Brain (tissue), 1 donor: ENCODE measurements around a stretch of chr1.

DNA sequence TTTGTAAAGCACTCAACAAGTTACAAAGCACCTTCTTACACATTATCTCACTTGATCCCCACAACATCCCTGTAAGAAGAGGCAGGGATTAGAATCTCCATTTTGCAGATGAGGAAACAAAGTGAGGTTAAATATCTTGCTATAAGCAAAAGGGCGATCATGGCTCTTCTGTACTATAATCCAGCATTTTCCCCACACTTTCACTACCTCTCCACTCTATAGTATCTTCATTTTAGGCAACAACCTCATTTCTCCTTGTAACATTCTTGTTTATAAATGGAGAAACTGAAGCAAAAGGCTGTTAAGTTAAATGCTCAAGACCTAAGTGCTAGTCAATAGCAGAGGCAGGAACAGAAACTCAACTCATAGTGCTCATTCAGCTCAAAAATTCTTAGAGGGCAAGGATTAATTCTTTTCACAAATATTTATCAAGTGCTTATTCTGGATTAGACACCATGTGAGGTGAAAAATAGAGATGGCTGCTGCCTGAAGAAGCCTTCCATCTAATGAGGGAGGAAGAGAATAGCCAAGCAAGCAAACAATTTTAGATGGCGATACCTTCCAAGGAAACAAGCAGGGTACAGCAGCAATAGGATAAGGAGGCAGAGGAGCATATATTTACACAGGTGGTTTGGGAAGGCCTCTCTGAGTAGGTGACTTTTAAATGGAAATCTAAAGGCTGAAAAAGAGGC is 3.6 kb downstream of the ERRFI1 start:
- RRBS, result no CpG with 5 or more reads among the region's 2 CpGs

DNA sequence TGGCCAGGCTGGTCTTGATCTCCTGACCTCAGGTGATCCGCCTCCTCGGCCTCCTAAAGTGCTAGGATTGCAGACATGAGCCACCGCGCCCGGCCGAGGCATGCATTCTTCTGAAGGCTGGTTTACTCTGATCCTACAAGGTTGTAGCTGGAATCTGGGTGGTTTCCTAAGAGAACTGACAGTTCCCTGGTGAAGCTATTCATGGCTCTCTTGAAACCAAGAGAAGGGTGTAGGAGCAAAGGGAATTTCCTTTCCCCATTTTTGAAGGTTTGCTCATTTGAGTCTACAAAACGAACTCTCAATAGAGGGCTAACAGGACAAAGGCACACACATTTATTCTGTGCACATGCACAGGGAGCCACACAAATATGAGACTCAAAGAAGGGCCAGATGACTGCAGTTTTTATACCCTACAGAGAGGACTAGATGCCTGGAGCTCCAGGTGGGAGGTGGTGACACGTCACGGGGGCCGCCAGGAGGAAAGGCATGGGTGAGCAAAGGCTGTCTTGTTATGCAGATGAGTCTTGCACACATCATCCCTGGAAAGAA is 49.5 kb upstream of the ERRFI1 start:
- RRBS, result no CpG with 5 or more reads among the region's 10 CpGs

- RRBS, result no CpG with 5 or more reads among the region's 9 CpGs
Measured at GRCh38 chr1:8126908-8127600, 100.9 kb upstream of the ERRFI1 start.

DNA sequence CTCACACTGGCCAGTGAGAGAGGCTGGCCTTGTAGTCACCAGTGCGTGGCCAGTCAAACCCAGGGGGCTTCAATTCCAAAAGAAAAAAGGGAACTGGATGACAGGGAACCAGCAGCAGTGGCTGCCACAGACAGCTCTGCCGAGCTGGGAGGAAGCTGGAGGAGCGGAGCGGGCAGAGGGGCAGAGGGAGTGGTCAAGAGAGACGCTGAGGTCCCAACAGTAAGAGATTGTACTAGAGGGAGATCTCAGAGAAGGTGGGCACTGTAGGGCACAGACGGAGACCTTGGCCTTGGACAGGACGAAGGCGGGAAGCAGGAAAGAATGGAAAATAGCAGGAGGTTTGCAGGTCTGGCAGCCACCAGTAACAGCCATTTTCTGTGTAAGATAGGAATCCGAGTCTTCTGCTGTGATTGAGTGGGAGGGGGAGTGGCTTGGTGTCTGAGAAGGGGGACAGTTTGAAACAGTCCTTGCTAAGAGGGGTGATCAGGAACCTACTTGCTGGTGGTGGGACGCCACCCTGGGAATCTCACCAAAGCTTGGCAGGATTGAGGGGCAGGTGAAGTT is 35.7 kb upstream of the SLC45A1 start:
- RRBS, result no CpG with 5 or more reads among the region's 10 CpGs

DNA sequence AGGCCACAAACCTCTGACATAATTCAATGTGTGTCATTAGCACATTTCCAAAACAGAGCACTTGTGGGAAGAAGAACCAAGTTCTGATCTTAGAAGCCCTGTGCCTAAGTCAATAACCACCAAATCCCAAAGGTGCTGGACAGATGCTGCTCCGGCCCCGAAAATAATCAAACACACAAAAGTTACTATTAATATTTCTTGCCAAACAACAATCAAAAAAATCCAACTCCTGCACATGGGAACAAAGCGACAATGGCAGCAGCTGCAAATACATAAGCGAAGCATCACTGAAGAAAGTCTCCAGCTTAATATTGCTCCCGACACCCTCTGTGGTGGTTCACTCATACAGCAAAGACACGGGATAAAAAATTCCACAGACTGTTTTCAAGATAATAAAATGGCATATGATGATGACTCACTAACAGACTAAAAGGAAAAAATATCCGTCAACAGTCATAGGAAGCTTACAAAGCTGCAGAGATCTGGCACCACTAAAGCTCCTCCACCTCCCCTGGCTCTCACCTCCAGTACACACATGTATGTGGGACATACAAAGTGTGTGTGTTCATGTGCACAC is 94.1 kb downstream of the SLC45A1 start:
- RRBS, result no CpG with 5 or more reads among the region's 7 CpGs

- RRBS, result no CpG with 5 or more reads among the region's 6 CpGs
Measured at GRCh38 chr1:8421651-8422164, 103.8 kb downstream of the SLC45A1 start.

- RRBS, result no CpG with 5 or more reads among the region's 6 CpGs
Measured at GRCh38 chr1:8463147-8463842, 145.4 kb downstream of the SLC45A1 start.

GRCh38 chr1:8510577-8511044 is 192.7 kb downstream of the SLC45A1 start:
- RRBS, result no CpG with 5 or more reads among the region's 5 CpGs

DNA sequence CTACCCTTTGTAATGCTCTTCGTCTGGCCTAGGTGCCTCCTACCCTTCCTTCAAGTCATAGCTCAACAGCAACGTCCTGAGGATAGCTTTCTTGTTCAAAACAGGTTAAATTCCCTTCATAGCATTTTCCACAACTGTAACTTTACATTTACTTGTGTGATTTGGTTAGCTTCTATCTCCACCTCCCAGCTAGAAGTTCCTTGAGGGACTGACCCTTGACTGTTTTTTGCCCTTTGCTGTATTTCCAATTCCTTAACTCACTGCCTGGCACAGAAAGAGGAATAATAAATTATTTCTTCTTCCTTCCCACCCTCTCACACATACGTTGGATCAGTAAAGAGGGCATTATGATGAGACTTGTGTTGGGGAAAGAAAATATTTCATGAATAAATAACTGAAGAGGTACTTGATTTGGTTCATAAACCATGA is 152.3 kb downstream of the RERE start:
- RRBS, result no CpG with 5 or more reads among the region's 3 CpGs

DNA sequence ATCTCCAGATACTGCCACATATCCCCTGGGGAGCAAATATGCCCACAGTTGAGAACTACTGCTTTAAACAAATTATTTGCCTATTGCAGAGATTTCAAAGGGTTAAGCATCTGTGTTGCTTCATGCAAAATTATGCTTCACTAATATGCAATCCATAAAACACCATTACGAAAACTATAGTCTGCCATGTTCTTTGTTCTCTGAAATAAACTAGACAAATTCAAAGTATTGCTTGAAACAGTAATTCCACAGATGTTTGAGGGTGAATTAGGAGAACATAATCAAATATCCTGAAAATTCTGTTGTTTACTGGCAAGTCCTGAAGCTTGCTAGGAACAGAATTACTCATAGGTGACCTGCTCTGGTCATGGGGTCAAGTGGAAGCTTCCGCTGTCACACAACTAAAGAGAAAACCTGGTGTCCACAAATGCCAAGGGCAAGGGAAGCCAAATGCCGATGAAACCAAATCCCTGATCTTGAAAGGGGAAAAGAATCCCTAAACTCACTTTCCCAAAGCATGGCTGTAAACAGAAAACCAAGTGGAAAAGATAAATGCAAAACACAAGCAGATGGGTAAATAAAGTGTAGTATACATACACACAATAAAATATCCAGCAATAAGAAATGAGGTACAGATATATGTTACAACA is 149.3 kb downstream of the RERE start:
- RRBS, result no CpG with 5 or more reads among the region's 3 CpGs

DNA sequence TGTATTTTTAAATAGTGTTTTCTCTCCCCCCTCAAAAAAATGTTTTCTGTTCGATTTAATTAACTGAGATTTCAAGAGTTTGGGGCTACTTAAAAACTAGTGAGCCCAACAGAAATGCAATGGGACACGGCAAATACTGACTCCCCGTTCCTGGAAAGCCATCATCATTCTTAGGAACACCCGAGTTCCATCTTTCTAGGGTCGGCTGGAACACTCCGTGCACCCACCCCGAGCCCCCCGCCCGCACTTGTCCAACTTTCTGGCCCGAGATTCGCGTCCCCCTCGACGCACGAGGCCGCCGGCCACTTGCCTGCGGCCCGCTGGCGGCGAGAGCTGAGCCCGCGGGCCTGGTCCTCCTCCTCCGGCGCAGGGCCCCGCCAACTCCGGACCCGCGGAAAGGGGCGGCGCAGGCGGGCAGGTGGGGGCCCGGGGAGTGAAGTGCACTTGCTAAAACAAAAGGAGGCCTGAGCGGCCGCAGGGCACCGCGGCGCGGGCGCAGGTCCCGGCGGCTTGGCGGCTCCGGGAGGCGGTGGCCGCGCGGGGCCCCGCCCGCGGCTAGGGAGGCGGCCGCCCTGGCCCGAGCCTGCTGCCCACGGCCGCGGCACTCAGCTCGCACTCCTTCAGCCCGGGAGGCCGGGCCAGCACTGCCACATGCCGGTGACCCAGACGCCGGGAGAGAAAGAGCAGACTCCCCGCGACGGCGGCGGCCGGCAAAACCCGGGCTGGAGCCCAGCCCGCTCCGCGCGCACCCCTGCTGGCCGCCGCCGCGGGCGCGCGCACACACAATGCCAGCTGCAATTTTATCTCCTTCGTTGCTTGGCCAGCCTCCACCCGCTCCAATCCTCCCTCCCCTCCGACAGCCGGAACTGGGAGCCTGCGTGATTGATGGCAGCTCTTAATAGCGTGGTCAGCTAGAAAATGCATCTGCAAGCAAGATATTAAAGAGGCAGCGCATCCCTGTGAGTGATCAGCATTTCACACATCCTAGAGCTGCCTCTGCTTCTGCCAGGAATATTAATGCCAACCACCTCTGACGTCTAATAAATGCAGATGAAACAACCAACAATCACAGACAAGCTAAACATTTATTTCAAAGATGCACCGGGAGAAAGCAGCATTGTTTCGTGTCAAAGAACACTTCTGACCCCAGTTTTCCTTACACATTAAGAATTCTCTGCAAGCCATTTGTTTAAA is 114.3 kb downstream of the RERE start:
- RRBS, result 2% methylated on average over 42 of the region's 91 CpGs

- RRBS, result no CpG with 5 or more reads among the region's 2 CpGs
Measured at GRCh38 chr1:8734704-8735538, 82.5 kb downstream of the RERE start.

DNA sequence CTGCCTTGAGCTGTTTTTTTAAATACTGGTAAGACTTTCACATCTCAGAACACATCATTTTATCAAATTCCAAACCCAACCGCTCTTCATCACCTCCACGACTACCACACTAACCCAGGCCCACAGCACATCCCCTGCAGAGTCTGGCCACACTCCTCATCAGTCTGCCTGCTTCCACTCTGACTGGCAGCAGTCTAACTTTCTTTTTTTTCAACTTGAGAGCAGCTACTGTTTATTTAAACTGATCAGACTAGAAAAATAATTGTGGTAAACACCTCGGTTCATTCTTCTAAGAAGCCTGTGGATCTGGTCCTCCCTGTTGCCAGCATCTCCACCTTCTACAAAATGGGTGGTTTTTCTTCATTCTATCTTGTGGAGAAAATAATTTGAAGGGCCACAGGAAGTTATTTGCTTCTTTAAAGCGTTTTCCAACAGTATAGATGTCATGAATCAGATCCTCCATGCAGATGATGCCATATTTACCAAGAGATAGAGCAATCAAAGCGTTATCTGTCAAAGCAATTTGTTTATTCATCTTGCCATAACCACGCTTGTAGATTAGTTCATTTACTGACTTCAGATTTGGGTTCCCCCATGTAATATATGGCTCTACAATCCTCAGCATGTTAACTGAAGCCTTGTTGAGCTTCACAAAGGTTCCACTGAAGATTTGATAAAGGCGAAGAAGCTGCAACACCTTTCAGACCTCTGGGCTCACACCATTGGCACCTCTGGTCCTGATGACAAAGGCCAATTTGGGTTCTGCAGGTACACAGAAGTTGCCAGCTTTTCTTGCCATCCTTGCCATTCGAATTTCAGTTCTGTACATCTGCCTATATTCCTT is 31.3 kb downstream of the RERE start:
- RRBS, result no CpG with 5 or more reads among the region's 8 CpGs

- RRBS, result no CpG with 5 or more reads among the region's 9 CpGs
Measured at GRCh38 chr1:8889171-8889683, 10.7 kb upstream of the ENO1 start.

- RRBS, result no CpG with 5 or more reads among the region's 4 CpGs
Measured at GRCh38 chr1:8903884-8904395, 25.5 kb upstream of the ENO1 start.

GRCh38 chr1:9071545-9072054 is 2.2 kb upstream of the SLC2A5 start:
- RRBS, result 94% methylated on average over 16 of the region's 41 CpGs

DNA sequence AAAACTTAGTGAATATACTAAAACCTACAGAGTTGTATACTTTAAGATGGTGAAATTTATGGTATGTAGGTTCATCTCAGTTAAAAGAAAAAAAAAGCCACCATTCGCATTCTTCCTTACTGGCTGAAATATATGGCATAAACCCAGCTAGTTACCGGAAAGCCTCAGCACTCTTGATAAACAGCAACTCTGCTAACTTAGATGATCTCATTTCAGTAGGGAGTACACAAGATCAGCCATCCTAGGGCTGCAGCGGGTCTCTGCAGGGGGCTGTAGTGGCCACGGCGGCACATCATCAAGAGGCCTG is 48.1 kb upstream of the H6PD start:
- RRBS, result no CpG with 5 or more reads among the region's 5 CpGs

DNA sequence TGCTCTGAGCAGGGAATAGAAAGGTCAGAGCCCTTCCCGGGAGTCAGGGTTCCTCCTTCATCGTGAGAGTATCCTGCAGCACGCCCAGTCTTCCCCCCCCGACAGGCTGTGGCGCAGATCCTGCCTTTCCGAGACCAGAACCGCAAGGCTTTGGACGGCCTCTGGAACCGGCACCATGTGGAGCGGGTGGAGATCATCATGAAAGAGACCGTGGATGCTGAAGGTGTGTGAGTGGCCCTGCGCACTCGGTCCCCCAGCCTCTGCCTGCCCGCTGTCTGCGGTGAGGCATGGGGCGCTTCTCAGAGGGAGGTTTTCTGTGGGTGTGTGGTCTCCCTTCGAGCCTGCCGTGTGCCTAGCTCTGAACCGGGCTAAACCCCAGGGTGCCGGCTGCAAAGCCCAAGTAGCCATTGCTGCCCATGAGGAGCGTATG is 12.3 kb downstream of the H6PD start:
- RRBS, result no CpG with 5 or more reads among the region's 21 CpGs

- RRBS, result no CpG with 5 or more reads among the region's 19 CpGs
Measured at GRCh38 chr1:9269315-9270115, 23.2 kb upstream of the SPSB1 start.

DNA sequence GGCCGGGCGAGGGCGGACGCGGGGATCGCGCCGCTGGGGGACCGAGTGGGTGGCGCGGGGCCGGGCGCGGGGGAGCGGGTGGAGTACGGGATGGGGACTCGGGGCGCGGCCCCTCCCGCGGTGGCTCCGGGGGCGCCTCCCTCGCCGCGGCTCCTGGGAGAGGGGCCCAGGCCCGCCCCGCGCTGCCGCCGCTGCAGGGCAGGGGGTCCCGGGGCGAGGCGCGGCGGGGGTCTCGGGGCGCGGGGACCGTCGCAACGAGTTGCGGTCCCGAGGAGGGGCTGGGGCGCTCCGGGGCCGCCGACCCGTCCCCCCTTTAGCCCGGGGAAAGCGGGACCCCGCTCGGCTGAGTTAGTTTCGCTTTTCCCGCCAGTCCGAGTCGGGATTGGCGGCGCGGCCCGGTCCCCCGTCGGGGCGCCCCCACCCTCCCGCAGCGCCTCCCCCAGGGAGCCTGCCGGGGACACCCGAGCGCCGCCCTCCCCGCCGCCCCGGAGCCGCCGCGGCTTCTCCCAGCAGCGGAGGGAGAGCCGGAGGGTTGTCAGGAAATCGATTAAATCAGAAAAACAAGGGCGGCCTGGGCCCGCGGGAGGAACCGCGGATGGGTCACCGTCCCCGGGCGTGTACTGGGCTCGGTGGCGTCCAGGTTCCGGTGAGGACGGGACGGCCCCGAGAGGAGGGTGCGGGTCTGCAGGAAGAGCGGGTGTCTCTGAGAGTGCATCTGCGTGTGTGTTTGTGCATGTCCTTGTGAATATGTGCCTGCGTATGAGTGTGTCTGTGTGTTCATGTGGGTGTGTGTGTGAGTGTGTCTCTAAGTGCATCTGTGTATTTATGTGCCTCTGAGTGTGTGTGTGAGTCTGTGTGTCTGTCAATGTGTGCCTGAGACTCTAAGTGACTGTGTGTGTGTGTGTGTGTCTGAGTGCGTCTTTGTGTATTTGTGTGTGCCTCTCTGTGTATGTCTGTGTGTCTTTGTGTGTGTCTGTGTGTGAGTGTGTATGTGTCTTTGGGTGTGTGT is 749 bp downstream of the SPSB1 start:
- RRBS, result 2% methylated on average over 73 of the region's 98 CpGs